Metastatic Breast Carcinoma in the Ovary (tissue), 3 donors: ENCODE results near the genes SIGMAR1, HINT2 and OR13J1.

DNA sequence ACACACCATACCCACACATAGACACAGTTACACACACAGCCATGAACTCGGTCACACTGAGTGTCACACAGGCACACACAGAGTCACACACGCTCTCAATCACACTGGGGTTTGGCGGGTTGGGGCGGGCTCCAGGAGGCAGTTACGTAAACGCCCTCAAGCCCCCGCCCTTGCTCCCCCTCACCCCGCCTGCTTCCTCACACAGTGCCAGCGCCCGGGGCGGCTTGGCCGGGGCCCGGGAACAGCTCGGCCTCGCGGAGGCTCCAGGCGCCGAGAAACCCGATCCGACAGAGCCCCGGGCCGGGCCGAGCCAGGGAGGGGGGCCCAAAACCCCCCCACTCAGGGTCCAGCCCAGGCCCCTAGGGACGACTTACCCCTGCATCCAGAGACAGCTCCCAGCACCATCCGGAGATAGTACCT is 3.5 kb upstream of the CNTFR start:
- PRO-cap, 3 experiments = no peak in any of the 3 experiments

DNA sequence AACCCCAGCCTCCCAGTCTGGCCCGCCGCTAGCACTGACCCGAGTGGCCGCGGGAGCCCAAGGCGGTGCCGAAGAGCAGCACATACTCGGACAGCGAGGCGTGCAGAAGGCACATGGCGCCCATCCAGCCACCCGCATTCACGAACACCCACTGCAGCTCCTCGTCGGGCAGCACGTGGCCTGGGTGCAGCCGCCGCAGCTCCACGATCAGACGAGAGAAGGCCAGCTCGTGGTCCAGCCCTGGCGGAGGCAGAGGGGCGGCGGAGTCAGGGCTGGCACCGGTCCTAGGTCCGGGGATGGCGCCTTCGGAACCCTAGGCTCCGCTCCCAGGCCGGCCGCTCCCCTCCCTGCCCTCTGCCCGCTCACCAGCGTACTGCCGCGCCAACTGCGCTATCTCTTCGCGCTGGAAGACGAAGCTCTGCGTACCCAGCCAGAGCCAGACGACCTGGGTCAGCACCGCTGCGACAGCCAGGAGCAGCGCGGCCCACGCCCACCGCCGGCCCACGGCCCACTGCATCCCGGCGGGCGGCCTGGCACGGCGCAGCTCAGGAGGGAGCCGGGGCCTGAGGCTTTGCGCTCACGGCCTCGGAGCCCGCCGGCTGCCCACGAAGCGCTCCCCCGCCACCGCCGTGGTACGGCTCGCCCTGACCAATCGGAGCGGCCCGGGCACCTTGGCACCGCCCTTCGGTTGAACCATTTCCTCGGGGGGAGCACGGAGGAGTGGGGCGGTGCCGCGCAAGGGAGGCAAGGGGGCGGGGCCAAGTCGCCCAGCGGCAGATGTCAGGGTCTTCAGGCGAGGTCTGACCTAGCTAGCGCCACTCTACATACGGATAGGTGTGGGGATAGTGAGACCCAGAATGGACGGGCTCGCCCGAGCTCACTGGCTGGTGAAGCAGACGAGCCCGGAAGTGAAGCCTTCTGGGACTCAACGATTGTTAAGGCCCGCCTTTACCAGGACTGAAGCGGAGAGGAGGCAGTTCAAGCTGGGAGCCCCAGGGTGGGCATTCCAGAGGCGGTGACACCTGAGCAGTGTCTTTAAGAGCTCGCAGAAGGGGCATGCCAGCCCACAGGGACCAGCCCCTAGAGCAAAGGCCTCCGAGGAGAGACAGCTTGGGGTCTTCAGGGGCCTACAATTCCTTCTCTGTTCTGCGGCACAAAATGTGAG is at the start of gene SIGMAR1:
SIGMAR1 (minus strand) TSS at position 607 of the 1,165 bp plus-strand sequence.
- PRO-cap, 3 experiments = peak in 3 of 3 experiments; most common plus-strand start position 776 of the sequence (in 3); most common minus-strand start position 607 of the sequence (in 3)

DNA sequence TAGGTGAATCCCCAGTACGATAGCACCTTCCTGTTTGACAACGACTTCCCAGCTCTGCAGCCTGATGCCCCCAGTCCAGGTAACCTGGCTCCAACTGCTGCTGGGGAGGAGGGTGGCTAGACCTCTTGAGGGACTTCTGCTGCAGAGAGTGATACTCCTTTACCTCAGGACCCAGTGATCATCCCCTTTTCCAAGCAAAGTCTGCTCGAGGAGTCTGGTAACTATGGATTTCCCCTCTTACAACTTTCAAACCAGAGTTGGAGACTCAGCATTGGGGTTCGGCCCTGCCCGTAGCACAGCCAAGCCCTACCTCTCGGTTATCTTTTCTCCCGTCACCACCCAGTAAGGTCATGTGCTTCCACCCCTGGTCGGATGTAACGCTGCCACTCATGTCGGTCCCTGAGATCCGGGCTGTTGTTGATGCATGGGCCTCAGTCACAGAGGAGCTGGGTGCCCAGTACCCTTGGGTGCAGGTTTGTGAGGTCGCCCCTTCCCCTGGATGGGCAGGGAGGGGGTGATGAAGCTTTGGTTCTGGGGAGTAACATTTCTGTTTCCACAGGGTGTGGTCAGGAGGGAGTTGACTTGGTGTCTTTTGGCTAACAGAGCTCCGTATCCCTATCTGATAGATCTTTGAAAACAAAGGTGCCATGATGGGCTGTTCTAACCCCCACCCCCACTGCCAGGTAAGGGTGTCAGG is 1.2 kb downstream of the GALT start:
- PRO-cap, 3 experiments = no peak in any of the 3 experiments

- PRO-cap, 3 experiments = no peak in any of the 3 experiments
Observed at GRCh38 chr9:35056551-35057365, 14.7 kb downstream of the C9orf131 start.

DNA sequence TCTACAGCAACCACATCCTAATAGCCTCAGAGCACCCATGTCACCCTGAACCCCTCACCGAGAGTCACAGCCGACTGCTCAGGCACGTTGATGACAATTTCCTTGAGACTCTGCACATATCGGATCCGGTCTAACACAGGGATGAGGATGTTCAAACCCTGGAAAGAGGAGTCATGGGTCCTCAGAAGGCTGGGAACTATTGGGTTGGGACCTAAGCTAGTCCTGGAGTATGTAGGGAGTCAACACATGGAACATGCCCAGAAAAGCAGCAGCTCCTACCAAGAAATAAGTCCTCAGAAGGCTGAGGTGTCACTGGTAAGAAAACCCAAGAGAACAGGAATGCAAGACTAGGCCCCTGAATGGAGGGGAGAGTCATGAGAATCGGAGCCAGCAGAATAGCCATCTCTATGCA is 888 bp downstream of the STOML2 start:
- PRO-cap, 3 experiments = no peak in any of the 3 experiments

DNA sequence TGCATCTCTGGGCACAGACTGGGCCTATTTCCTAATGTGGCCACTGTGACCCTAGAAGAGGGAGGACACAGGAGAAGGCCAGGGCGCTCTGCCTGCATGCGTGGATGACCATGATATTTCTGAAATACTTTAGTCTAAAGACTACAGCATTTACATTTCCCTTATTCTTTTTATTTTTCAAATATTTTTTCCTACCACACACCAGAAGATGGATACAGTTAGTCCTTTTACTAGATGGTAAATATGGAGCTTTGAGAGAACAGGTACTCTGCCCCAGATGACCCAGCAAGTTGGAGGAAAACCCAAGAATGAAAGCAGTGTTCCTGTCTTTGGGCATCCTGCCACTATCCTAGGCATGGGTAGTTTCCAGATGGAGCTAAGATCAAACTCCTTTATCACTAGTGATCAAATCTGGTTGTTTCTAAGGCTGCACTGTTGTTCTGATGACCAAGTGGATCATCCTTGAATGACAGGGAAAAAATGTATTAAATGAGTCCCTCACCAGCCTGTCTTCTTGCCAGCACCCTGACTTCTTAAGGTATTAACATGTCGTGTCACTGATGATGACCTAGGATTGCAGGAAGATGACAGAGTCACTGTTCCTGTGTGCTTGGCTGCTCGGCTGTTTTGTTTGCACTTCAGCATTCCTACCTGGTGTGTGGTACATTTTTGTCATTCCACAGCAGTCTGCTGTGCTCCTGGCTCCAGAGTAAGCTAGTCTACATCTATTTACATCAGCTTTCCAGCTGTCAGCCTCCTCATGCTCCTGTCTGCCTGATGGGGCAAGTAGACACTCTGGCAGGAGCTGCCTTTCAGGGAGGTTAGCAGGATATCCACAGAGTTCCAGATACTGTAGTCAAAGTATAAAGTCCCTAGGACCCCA is 28.0 kb downstream of the RUSC2 start:
- PRO-cap, 3 experiments = peak in 1 of 3 experiments; most common plus-strand start position 561 of the sequence (in 1); most common minus-strand start position 535 of the sequence (in 1)

GRCh38 chr9:35518889-35519792 is 29.2 kb downstream of the RUSC2 start:
- PRO-cap, 3 experiments = peak in 2 of 3 experiments; most common plus-strand start chr9:35519323 (in 1); most common minus-strand start chr9:35519163 (in 2)

- PRO-cap, 3 experiments = peak in 1 of 3 experiments; most common plus-strand start chr9:35520657 (in 1); most common minus-strand start chr9:35520452 (in 1)
Observed at GRCh38 chr9:35519793-35520733, 30.2 kb downstream of the RUSC2 start.

DNA sequence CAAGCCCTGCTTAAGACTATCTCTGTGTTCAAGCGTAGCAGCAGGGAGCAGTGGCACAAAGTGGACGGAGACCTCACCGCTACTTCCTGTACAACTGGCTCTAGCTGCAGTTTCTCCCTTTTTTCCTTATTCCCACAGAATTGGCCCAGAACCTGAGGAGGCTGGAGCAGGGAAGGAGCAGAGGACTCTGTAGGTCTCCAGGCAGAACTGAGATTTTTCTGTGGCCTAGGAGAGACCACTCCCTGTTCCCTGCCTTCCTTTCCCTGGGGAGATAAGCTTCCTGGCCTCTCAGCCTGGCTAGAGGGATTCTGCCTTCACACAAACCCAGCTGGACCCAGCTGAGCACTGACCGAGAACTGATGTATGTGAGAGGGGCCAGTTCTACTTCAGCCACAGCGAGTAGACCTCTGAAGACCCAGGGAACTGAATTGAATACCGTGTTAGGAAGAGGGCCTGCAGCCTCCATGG is 25.8 kb downstream of the FAM166B start:
- PRO-cap, 3 experiments = no peak in any of the 3 experiments

DNA sequence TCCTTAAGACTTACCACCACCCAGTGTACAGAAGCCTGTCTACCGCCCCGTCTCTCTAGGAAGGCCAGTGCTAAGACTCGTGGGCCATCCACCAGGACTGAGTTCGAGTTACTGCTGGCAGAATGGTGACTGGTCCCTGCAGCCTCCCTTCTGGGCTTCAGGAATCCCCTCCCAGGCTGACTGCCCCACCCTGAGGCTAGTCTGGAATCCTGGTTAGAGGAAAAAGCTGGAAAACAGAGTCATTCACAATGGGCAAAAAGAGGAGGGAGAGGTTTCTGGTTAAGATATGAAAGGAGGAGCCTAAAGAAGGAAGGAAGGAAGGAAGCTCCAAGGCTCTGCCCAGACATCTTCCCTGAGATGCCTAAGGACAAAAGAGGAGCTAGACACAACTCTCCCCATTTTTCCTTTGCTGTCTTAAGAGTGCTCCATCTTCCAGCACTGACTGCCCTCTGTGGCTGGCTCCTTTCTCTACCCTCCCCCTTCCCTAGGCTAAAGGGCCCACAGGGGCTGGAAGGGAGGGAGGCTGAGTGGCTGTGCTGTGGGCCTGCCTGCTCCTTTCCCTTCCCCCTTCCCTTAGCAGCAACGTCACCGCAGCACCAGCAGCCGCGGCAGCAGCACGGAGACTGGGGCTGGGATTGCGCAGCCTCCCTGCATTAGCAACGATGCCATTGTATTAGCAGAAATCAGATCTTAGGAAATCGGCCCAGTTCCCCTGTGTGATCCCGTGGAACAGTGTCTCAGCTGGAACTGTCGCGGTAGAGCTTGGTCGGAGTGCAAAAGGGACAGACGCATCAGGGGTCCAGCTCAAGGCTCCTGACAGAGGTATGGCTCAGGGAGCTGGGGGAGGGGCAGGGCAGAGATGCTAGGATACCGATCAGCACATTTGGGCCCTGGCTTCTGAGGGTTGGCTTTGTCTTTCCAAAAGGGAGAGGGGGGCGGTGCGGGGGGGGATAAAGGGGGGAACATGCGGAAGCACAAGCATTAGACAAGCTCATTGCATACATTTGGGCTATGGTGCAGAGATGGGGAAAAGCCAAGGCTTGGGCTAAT is 25.1 kb downstream of the FAM166B start:
- PRO-cap, 3 experiments = peak in 2 of 3 experiments; most common plus-strand start position 346 of the sequence (in 2); most common minus-strand start position 575 of the sequence (in 2)

DNA sequence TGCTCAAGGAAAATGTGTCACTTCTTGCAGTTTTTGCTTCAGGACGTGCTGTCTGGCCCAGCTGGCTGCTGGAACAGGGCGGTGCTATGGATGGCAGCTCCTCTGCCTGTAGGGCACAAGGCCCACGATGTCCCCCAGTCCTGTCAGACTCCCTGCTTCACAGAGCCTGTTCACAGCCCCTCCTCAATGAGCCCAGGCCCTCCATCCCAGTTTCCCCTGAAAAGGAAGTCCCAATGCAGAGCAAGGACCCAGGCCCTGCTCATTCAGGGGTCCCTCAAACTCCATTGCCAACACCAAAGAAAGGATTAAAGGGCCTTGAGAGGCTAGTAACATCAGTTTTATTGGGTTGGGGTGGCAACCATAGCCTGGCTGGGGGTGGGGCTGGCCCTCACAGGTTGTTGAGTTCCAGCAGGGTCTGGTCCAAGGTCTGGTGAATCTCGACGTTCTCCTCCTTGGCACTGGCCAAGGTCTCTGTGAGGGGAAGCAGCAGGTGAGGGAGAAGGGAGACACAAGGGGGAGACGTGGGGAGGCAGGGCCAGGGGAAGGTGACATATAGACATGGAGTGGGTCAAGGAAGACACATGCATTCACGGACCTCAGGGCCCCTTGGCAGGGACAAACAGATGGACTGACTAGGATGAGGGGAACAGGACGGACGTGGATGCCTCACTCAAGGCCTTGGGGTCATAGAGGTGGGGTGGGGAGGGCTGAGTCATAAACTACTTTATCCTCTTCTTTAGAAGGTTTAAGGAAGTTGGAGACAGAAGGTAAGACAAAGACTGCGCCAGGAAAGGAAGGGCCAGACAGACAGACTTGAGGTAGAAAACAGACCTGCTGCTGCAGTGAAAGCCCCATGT is 7.8 kb downstream of the TPM2 start:
- PRO-cap, 3 experiments = no peak in any of the 3 experiments

GRCh38 chr9:35731358-35732034 is 499 bp downstream of the TLN1 start:
- PRO-cap, 3 experiments = peak in 3 of 3 experiments; most common minus-strand start chr9:35731970 (in 2)

DNA sequence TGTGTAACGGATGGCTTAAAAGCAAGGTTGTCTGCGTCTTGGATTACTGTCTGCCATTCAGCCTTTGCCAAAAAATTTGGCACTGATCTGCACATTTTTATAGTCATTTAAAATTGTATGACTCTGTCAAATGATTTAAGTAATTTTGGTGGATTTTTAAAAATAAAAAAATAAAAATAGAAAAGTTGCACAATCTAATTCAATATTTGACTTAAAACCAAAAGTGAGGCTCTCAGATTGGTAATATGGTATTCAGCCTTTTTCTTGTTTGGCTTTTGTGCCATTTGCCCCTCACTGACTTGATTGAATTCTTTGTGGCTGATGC is 3.6 kb upstream of the MSMP start:
- PRO-cap, 3 experiments = peak in 1 of 3 experiments; most common minus-strand start position 17 of the sequence (in 1)

DNA sequence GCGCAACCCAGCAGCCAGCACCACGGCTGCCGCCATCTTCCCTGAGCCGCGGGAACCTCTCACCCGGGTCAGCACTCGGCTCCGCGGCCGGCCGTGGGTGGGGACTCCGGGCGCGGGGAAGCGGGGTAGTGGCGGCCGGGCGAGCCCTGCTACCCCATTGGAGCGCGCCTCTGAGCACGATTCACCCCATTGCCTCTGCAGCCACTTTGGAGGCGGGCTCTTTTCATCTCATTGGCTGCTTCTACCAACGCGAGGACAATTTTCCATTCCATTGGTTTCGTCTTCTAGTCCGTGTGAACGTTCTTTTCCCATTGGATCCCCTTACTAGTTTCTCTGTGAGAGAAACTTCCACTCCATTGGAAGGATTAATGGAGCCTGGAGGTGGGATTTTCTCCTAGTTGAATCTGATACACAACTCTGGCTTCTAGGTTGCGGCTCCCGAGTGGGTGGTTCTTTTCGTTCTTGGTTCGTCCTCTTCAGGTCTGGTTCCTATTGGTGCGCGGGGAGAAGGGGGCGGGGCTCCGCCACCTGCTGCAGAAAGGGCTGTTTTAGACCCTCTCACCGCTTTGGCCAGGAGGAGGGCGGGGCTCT is at the start of gene HINT2:
HINT2 (minus strand) TSS at position 99 of the 591 bp plus-strand sequence.
- PRO-cap, 3 experiments = peak in 3 of 3 experiments; most common plus-strand start position 294 of the sequence (in 1); most common minus-strand start position 159 of the sequence (in 2)

- PRO-cap, 3 experiments = no peak in any of the 3 experiments
Observed at GRCh38 chr9:35848046-35848727, 19.2 kb downstream of the TMEM8B start.

DNA sequence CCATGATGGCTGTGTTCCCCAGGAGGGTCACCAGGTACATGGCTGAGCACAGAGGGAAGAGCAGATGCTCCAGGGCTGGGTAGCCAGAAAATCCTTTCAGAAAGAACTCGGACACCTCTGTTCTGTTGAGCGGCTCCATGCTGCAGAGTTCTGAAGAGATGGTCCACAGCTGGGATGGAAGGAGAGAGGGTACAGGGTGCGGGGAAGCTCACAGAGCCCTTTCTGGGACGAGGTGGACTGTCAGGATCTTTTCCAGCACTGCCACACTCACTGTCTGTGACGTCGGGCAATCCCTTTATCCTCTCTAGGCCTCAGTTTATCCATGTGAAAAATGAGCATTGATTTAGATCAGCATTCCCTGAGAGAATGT is at the start of gene OR13J1:
OR13J1 (minus strand) TSS at position 139 of the 370 bp plus-strand sequence.
- PRO-cap, 3 experiments = no peak in any of the 3 experiments

GRCh38 chr9:35911501-35912205 is 2.4 kb downstream of the SPAAR start:
- PRO-cap, 3 experiments = no peak in any of the 3 experiments

DNA sequence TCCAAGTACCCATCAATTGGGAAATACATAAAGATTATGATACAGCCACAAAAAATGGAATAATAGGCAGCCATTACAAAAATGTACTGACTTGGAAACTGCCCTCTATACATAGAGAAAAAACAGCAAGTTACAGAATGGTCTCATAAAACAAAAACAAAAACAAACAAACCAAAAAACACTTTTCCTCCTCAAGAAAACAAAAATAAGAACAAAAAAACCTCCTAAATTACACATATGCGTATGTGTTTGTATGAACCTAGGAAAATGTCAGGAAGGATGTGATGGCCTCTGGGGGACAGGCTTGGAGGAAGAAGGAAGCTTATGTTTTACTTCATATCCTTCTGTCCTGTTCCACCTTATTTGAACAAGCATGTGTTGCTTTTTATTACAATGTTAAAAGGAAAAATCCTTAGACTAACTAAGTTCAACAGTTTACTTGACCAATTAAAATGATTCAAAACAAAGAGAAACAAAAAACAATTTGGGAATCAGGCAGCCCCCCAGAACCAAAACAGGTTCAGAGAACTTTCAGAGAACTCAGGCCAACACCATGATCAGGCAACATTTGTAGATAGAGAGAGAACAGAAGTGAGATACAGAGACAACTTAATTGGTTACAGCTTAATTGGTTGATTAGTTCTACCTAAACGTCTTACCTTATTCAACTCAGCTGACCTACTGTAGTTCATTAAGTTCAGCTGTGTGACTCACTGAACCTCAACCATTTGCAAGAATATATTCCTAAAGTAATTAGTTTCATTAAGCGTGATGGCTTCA is 10.0 kb downstream of the SPAAR start:
- PRO-cap, 3 experiments = no peak in any of the 3 experiments

GRCh38 chr9:36090918-36091449 is 45.5 kb upstream of the GLIPR2 start:
- PRO-cap, 3 experiments = no peak in any of the 3 experiments

DNA sequence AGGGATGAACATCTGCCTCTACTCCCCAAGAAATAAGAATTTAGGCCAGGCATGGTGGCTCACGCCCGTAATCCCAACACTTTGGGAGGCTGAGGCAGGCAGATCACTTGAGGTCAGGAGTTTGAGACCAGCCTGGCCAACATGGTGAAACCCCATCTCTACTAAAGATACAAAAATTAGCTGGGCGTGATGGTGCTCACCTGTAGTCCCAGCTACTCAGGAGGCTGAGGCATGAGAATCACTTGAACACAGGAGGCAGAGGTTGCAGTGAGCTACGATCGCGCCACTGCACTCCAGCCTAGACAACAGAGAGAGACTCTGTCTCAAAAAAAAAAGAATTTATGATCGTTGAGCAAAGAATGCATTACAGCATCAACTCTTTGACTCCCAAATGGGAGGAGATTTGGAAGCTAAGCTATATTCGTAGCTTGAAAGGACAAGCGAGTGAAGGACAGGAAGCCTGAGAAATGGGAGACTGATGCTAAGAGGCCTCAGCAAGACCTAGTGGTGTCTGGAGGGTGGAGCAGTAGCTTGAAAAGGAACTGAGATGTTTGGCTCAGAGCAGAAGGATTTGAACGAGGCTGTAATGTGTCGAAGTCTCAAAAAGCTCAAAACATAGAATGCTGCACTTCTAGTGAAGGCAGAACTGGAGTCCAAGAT is 10.3 kb upstream of the CCIN start:
- PRO-cap, 3 experiments = no peak in any of the 3 experiments